Left cardiac atrium (tissue), 1 donor: Measurements from ENCODE around the genes GPR31 and UNC93A.

- PRO-cap, result no peak
These were observed 12.1 kb upstream of the RAMACL start for GRCh38 chr6:166598409-166599236.

DNA sequence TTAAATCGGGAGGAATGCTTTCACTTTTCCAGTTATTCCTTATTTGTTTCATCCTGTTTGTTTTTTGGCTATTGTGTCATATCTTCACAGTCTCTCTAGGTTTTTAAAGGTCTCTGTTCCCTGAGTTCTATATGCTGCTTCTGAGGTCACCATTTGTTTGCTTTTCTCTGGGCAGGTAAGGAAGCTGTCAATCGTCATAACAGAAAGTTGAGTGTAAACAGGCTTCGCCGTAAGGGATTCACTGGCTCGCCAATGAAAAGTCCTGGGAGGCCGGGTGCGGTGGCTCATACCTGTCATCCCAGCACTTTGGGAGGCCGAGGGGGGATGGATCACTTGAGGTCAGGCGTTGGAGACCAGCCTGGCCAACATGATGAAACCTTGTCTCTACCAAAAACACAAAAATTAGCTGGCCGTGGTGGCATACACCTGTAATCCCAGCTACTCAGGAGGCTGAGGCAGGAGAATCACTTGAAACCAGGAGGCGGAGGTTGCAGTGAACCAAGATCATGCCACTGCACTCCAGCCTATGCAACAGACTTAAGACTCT, 48.8 kb upstream of the RPS6KA2 start:
- PRO-cap, result no peak

- PRO-cap, result no peak
These were observed 117.8 kb upstream of the RPS6KA2 start for GRCh38 chr6:166744915-166745225.

DNA sequence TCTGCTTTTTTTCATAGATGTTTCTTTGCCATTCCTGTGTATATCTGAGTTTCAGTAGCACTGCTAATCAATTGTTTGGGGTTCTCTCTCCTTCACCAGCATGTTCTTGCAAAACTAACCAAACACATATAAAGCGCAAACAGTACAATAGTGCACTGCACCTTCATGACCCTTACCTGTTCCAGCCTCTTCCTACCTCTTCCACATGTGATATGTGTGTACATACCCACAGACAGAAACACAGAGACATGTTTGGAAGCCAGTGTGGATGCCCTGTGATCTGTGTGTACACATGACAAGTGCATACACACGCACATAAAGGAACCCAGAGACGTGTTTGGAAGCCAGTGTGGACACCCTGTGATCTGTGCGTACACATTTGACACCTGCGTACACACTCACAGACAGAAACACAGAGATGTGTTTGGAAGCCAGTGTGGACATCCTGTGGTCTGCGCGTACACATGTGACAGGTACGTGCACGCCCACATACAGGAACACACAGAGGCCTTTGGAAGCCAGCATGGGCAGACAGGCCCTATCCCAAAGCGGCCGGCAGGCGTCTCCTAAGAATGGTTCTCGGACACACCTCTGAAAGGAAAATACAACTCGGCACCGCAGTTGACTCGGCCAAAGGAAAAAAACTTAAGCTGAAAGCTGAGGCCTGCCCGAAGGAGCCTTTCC, 1.7 kb upstream of the CEP43 start:
- PRO-cap, result no peak

GRCh38 chr6:166998630-166999145, 509 bp upstream of the CEP43 start:
- PRO-cap, result no peak

- PRO-cap, result no peak
These were observed 29.2 kb upstream of the CCR6 start for GRCh38 chr6:167093364-167094356.

DNA sequence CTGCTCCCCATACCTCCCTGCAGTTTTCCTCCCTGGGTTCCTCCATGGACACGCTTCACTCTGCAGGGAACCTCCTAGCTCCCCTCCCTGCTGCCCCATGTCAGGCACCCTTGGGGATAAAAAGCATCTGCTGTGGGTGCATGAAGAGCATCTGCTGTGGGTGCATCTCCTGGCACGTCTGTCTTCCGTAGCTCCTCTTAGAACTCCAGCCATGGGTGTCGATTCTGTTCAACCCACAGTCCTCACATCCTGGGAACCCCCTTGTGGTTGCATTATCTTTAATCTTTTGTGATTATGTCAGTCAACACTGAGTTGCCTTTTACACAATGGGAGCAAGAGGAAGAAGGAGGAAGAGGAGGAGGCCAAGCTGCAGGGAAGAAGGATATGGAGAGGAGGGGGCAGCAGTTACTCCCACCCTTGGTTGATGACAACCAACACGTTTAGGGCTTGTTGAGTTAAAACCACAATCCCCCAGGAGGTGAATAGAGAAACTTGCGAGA, 24.1 kb upstream of the CCR6 start:
- PRO-cap, result no peak

- PRO-cap, result no peak
These were observed 19.7 kb upstream of the CCR6 start for GRCh38 chr6:167103059-167103712.

DNA sequence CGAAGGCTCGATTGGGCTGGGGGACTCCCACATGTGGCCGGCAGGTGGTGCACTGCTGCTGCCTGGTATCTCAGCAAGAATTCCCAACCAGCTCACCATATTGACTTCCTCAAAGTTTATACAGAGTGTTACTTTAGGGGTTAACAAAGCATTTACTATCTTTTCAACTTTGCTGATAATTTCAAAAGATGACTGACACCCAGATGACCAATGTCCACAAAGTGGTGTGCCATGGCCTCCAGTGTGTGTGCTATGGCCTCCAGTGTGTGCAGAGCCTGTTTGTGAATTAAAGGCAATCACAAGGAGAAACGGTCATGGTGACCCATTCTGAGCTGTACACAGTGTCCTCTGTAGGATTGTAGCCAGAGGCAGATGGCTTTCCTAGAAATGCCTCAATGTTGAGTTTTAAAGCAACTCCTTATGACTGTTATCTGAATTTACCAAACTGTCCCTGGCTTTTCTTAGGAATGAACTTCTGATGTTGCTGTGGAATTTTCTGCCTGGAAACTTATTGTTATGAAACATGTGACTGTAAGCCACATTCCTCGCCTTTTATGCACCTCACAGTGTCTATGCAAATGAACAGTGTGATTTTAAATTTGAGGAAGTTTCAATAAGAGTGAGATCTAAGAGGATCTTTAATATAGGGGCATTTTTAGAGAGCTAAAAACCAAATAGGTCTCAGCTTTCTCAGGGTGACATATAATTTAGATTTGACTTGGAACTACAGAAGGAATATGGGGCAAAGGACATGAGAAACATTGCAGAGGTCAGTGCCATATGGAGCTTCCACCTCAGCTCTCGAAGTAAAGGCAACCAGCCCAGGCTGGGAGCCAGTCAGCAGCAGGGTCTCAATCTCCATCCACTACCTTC, 2.4 kb upstream of the CCR6 start:
- PRO-cap, result no peak

GRCh38 chr6:167134795-167135444, 12.0 kb downstream of the CCR6 start:
- PRO-cap, result no peak

DNA sequence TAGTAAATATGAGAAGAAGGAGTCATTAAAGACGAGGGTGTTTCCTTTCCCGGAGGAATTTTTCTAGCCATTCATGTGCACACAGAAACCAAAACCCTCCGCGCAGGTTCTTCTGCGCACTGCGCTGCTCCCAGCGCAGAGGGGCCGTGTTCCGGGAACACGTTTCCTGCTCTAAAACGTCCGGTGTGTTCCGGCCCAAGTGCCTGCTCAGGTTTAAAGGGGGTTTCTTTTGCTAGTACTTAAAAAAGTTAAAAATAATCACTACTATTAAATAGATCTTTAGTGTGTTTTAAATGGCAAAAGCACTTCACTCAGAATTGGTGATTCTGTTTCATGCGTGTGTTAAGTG, 11.6 kb downstream of the GPR31 start:
- PRO-cap, result no peak

DNA sequence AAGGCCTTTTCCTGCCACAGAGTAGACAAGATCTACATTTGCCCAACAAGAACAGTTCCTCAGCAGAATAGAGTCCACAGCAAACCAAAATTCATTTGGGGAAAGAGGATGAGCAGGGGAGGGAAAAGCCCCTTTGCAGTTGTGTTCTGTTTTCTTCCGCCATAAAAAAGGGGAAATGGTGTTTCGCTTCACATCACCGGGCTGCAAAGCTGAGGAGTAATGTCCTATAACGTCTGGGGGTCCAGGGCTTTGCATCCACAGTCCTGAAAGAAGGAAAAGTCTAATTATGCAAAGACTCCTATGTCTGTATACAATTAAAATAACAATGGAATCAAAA, at the start of gene GPR31:
TSS of gene GPR31 (minus strand) at position 69 of the 337 bp plus-strand sequence.
- PRO-cap, result no peak

DNA sequence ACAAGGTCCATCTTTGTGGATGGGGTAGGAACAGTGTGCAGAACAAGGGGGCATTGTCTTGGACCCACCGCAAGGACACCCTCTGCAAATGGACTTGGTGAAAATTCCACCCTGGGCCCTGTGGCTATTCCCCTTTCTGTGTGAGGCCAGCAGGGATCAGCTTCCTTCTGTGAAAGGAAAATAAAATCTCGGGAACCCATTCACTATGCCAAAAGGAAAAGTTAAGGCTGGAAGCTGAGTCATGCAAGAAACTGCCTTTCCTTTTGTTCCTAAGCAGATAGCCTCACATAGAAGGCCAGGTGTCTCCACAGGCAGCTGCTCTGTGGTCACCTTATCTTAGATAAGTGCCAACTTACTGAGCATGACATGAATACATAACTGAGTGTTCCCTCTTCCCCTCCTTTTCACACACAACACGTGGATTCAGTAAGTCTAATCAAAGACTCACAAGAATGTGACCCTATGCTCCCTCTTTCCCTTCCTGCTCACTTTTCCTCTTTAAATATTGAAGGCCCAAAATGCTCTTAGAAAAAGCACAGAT, 66.2 kb upstream of the GPR31 start:
- PRO-cap, result no peak

- PRO-cap, result no peak
These were observed at the start of gene UNC93A for GRCh38 chr6:167290936-167291629. Gene UNC93A, plus strand, starts transcription at chr6:167291315.

- PRO-cap, result no peak
These were observed 125.9 kb downstream of the TTLL2 start for GRCh38 chr6:167450672-167451241.

GRCh38 chr6:167560166-167560355, 235.2 kb downstream of the TTLL2 start:
- PRO-cap, result no peak

- PRO-cap, result no peak
These were observed 31.6 kb downstream of the AFDN start for GRCh38 chr6:167857953-167859162.

DNA sequence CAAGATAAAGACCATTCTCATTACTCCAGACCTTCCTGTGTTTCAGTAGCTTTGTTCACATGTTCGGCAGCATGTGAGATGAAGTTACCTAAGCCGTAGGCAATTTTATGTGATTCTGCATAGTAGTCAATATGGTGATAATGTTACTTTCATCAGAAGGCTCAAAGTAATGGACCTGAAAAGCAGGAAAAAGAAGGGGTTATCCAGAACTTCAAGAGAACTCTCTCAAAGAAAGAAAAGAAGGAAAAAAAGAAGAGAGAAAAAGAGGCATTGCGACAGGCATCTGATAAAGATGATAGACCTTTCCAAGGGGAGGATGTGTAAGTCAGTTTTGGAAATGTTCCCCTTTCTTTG, 45.3 kb downstream of the AFDN start:
- PRO-cap, result no peak

GRCh38 chr6:167876860-167877396, 50.2 kb downstream of the AFDN start:
- PRO-cap, result no peak

DNA sequence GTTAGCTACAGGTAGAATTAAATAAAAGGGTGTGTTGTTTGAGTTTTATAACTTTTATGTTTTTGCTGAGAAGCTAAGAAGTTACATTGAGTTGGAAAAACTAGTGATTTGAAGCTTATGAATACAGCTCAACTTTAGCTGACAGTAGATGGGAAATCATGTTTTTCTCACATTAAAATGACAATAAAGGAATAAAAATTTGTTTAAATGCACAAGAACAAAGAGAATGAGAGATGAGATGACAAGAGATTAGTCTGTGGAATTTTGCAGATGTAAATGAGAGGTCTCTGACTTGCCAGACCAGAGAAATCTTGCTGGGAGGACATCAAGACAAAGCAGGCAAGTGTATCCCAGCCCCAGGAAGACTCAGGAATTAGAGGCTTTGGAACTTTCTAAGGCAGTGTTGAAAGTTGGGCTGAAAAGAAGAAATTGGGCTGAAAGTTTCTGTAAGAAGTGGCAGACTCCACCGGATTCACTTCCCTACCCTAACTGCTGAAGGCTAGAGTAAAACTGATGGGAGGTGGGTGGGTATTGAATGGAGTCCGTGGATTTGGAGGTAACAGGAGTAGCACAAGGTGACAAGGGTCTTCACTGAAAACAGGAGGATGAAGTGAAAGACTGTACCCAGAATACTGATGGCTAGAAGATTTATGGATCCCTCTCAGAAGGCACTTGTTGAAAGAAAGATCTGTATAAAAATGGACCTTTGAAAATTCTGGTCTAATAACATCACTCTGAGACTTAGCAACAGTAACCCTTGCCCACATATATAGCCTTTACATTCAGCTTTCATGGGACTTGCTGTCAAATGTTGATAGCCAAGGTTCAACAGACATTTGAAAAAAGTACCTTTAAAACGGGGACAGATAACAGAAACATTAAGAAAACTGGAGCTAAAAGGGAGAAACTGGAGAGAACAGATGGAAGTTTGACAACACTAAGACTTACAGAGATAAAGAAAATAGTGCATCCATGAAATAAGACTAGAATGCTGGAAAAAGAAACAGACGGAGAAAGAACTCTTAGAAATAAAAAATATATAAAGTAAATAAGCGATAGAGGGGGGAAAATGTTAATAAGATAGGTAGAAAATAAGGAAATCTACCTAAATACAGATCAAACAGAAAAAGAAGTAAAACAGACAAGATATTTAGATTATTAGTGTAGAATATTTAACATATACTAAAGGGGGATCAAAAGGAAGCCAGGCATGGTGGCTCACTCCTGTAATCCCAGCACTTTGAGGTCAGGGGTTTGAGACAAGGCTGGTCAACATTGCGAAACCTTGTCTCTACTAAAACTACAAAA, 54.9 kb downstream of the AFDN start:
- PRO-cap, result no peak